ENCODE data around the gene IL20.

- CAGE, long polyA plus RNA: no peak
- RRBS: no CpG with 5 or more reads among the region's 3 CpGs
Measured at GRCh38 chr1:206690394-206691110, 5.8 kb downstream of the MAPKAPK2 start.

DNA sequence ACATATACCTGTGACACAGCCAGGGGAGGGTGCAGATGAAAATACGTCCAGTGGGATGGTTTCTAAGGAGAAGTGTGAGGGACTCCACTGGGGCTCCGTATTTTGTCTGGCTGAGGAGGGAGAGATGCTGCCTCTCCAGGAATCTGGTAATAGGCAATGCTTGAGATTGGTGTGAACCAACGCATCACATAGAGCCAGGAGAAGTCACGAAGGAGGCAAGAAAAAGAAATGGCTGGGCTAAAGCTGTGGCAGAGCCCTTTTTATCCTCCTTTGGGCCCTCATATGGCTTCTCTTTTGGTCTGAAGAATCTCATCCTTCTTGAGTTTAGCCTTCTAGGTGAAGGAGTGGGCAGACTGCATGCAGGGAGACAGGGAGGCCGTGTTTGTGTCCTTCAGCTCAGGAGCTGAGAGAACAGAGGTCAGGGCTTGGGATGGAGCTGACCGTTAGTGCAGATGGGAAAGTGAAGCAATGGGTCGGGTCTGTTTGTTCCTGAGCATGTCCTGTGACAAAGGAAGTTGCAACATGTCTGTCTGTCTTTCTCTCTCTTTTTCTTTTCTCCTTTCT, 14.8 kb downstream of the MAPKAPK2 start:
- CAGE, long polyA plus RNA: no peak
- RRBS: no CpG with 5 or more reads among the region's 7 CpGs

GRCh38 chr1:206741490-206741871, 29.1 kb upstream of the IL19 start:
- CAGE, long polyA plus RNA: no peak
- RRBS: no CpG with 5 or more reads among the region's 4 CpGs

GRCh38 chr1:206779579-206779841, 7.2 kb upstream of the IL10 start:
- CAGE, long polyA plus RNA: no peak
- RRBS: no CpG with 5 or more reads among the region's 4 CpGs

DNA sequence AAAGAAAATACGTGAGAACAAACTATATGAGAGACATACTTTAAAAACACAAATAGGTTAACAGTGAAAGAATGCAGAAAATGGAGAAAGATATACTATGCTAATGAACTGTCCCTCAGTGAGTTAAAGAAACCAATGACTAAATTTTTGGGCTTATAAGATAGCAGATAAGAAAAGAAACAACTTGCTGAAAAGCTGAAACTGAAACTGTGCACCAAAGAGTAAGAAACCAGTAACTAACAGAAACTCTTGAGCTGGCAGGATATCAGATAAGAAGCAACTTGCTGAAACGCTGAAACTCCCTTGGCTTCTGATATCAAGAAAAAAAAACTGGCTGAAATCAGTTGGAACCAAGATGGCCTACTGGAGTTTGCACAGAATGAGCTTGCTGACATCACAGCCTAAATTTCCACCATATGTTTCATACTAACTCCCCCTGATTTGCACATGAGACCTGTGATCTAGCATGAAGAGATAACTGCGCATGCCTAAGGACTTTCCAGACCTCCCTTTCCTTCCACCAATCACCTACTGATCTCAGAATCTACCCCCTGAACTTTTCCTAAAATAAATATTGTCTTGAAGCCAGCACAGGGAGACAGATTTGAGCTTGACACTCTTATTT, 44.6 kb upstream of the IL10 start:
- CAGE, long polyA plus RNA: no peak
- RRBS: no CpG with 5 or more reads among the region's 3 CpGs

GRCh38 chr1:206865472-206865650, at the start of gene IL20:
Gene IL20, plus strand, starts transcription at chr1:206865623.
- CAGE, long polyA plus RNA: no peak
- RRBS: no CpG with 5 or more reads among the region's 4 CpGs

DNA sequence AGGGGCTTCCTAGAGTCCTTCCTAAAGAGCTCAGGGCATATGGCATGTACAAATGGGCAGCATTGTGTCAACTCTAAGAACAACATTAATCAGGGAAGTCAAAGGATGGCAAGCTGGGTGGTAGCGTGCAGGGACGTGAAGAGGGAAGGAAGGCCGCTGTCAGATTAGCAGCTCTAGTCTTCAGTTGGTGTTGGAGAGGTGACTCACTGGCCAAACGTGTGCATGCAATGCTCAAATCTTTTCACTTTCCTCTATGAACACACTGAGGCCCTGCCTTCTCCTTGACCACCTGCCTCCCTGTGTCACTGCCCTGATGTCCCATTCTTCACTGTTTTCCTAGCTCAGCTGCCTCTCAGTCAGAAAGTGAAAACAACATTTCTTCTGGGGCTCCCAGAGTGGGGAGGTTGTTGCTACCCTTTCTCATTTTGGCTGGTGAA, 5.9 kb upstream of the PIGR start:
- CAGE, long polyA plus RNA: no peak
- RRBS: no CpG with 5 or more reads among the region's 4 CpGs

GRCh38 chr1:206963643-206964239, 6.5 kb downstream of the FCAMR start:
- CAGE, long polyA plus RNA: no peak
- RRBS: no CpG with 5 or more reads among the region's 5 CpGs

- CAGE, long polyA plus RNA: no peak
- RRBS: no CpG with 5 or more reads among the region's 2 CpGs
Measured at GRCh38 chr1:207019586-207020119, 12.9 kb downstream of the C1orf116 start.

- CAGE, long polyA plus RNA: no peak
- RRBS: no CpG with 5 or more reads among the region's 2 CpGs
Measured at GRCh38 chr1:207046051-207047175, 4.6 kb downstream of the YOD1 start.

DNA sequence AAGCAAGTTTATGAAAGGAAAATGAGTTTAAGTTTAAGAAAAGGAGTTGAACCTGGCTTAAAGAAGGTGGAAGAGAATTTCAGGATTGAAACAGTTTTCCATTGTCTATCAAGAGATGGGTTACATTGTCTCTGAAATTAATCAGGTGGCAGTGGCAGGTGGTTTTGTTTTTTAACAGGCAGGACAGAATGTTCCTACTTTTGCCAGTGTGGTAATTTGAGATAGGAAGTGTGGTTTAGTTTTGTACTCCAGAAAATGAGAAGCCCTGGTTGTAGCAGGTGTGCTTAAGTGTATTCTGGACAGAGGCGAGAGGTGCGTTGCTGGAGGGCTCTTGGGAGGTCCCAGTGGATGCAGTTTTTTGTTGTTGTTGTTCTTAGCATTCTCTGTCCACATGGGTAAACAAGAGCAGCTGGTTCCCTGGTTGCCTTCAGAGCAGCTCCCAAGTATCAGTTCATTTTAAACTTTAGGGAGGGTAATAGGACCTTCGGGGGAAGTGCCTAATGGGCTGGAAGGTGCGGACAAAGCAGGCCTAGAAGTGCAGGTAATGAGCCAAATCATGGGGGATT, 5.8 kb downstream of the PFKFB2 start:
- CAGE, long polyA plus RNA: no peak
- RRBS: no CpG with 5 or more reads among the region's 4 CpGs

- CAGE, long polyA plus RNA: no peak
Measured at GRCh38 chr1:207308838-207309061, 12.7 kb upstream of the CD55 start.

- CAGE, long polyA plus RNA: no peak
- RRBS: no CpG with 5 or more reads among the region's 3 CpGs
Measured at GRCh38 chr1:207331831-207332304, 10.4 kb downstream of the CD55 start.

DNA sequence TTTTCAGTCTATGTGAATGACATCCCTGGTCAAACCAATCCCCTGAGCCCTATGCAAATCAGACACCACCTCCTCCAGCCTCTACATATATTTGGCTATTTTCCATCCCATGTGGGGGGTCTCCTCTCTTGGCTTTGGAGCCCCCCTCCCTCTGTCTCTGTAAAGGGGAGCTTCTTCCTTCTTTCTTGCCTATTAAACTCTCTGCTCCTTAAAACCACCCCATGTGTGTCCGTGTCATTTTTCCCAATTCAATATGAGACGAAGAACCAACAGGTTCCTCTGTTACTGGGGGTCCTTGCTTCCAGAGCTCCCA, 11.0 kb upstream of the CD46 start:
- CAGE, long polyA plus RNA: no peak
- RRBS: no CpG with 5 or more reads among the region's 2 CpGs

DNA sequence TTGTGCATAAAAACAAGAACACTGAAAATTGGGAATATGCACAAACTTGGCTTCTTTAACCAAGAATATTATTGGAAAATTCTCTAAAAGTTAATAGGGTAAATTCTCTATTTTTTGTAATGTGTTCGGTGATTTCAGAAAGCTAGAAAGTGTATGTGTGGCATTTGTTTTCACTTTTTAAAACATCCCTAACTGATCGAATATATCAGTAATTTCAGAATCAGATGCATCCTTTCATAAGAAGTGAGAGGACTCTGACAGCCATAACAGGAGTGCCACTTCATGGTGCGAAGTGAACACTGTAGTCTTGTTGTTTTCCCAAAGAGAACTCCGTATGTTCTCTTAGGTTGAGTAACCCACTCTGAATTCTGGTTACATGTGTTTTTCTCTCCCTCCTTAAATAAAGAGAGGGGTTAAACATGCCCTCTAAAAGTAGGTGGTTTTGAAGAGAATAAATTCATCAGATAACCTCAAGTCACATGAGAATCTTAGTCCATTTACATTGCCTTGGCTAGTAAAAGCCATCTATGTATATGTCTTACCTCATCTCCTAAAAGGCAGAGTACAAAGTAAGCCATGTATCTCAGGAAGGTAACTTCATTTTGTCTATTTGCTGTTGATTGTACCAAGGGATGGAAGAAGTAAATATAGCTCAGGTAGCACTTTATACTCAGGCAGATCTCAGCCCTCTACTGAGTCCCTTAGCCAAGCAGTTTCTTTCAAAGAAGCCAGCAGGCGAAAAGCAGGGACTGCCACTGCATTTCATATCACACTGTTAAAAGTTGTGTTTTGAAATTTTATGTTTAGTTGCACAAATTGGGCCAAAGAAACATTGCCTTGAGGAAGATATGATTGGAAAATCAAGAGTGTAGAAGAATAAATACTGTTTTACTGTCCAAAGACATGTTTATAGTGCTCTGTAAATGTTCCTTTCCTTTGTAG, 42.5 kb downstream of the CD46 start:
- CAGE, long polyA plus RNA: no peak
- RRBS: no CpG with 5 or more reads among the region's 5 CpGs

GRCh38 chr1:207836527-207837043, 74.3 kb downstream of the CD34 start:
- CAGE, long polyA plus RNA: no peak
- RRBS: no CpG with 5 or more reads among the region's 6 CpGs

DNA sequence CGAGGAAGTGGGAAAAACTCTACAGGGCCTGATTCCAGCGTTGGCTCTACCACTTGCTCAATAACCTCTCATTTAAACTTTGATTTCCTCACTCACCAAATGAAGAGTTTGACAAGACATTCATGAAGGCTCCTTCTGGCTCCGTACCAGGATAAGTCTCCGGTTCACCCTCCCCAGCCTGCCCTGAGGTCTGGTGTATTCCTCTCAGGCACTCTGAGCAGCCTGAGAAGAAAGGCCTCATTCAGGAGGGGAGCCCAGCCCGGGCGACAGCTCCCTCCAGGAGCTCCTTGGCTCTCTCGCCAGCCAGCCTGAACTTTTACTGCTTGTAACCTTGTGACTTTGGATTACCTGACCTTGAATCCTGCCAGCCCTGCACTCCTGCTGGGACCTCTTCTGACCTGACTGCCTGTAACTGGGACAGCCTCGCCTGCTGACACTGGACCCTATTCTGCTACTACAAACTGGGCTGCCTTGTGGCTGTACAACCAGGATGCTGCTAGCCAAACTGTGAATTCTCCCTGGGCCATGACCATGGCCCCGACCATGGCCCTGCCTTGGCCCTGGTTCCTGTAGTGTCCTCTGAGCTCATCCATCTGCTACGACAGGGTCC, 65.8 kb downstream of the CD34 start:
- CAGE, long polyA plus RNA: no peak
- RRBS: 83% methylated on average over 2 of the region's 10 CpGs

GRCh38 chr1:207907925-207908958, 2.7 kb downstream of the CD34 start:
- CAGE, long polyA plus RNA: no peak
- RRBS: no CpG with 5 or more reads among the region's 8 CpGs

GRCh38 chr1:207919738-207920330, 8.9 kb upstream of the CD34 start:
- CAGE, long polyA plus RNA: no peak
- RRBS: no CpG with 5 or more reads among the region's 2 CpGs

- CAGE, long polyA plus RNA: no peak
- RRBS: 13% methylated on average over 1 of the region's 7 CpGs
Measured at GRCh38 chr1:207922656-207922963, 11.7 kb upstream of the CD34 start.